WTC11 (cell line): Measurements from ENCODE around the genes PMF1, MEF2D and CRABP2.

- PRO-cap = no peak
These were observed 12.7 kb upstream of the ARHGEF2 start for GRCh38 chr1:155990981-155991425.

GRCh38 chr1:156011192-156011445 lies 9.6 kb downstream of the SSR2 start:
- PRO-cap = no peak

- PRO-cap = no peak
These were observed 12.0 kb downstream of the UBQLN4 start for GRCh38 chr1:156041613-156041985.

GRCh38 chr1:156075592-156076321 lies 6.5 kb downstream of the MEX3A start:
- PRO-cap = no peak

DNA sequence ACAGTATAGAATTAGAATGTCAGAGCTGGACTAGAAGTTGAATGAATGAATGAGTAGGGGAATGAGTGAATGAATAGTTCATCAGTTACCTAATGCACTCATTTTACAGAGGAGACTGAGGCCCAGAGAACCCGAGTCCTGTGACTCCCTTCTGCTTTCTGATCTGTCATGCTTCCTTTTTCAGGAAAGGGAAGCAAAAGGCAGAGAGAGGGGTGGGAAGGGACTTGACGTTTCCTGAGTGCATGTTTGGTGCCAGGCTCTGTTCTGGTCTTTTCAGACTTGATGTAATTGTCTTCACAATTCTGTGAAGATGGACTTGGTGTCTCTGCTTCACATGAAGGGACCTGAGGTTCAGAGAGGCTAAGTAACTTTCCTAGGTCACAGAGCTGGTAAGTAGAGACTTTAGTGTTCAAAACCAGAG lies 7.9 kb upstream of the MEX3A start:
- PRO-cap = no peak

DNA sequence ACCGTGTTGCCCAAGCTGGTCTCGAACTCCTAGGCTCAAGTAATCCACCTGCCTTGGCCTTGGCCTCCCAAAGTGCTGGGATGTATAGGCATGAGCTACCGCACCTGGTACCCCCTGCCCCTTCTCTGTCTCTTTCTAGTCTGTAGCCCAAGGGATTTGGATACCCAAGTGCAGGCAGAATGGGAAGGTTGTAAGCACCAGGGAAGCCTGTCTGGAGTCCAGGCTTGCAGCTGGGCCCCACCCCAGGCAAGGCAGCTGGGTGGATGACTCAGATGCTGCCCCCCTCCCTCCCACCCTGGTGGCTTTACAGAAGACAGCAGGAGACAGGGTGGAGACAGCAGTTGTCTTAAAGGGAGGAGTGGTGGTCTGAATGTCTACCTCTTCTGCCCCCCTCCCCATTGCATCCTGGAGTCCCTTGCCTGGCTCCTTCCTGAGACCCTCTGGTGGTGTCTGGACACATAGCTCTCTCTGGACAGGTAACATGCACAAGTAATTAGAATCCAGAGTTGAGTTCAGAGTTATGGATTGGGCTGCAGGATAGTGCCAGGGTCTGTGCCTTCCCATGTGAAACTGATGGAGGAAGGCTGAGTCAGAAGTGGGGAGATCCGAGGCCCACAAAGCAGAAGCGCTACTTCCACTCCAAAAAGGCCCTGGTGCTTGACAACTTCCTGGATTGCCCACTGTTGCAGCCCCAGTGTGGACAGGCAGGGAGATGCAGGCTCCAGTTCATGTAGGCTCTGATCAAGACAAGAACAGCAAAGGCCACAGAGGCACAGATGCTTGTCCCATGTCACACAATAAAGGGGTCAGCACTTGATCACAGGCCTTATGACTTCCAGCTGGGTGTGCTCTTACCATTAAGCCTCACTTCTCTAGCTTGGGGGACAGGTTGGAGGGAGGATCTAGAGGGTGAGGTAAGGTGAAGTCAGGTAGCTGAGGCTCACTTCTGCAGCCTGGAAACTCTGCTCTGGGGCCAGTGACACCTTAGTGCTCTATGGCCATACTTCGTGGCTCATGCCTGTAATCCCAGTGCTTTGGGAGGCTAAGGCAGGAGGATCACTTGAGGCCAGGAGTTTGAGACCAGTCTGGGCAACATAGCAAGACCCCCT lies 5.3 kb downstream of the LMNA start:
- PRO-cap = no peak

- PRO-cap = no peak
These were observed 18.0 kb downstream of the LMNA start for GRCh38 chr1:156132563-156132869.

GRCh38 chr1:156182391-156182720 lies 11.5 kb upstream of the SLC25A44 start:
- PRO-cap = unidirectional peak, minus-strand start at chr1:156182607

DNA sequence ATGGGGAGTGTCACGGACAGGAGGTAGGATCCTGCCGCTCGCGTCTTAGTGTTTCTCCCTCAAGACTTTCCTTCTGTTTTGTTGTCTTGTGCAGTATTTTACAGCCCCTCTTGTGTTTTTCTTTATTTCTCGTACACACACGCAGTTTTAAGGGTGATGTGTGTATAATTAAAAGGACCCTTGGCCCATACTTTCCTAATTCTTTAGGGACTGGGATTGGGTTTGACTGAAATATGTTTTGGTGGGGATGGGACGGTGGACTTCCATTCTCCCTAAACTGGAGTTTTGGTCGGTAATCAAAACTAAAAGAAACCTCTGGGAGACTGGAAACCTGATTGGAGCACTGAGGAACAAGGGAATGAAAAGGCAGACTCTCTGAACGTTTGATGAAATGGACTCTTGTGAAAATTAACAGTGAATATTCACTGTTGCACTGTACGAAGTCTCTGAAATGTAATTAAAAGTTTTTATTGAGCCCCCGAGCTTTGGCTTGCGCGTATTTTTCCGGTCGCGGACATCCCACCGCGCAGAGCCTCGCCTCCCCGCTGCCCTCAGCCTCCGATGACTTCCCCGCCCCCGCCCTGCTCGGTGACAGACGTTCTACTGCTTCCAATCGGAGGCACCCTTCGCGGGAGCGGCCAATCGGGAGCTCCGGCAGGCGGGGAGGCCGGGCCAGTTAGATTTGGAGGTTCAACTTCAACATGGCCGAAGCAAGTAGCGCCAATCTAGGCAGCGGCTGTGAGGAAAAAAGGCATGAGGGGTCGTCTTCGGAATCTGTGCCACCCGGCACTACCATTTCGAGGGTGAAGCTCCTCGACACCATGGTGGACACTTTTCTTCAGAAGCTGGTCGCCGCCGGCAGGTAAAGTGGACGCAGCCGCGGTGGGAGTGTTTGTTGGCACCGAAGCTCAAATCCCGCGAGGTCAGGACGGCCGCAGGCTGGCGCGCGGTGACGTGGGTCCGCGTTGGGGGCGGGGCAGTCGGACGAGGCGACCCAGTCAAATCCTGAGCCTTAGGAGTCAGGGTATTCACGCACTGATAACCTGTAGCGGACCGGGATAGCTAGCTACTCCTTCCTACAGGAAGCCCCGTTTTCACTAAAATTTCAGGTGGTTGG lies at the start of gene PMF1:
TSS of gene PMF1 (plus strand) at position 693 of the 1,117 bp plus-strand sequence.
- PRO-cap = bidirectional peak, plus-strand start at position 693 of the sequence, minus-strand start at position 563 of the sequence; bidirectional peak, plus-strand start at position 1,015 of the sequence, minus-strand start at position 927 of the sequence

GRCh38 chr1:156238791-156238990 lies 3.3 kb upstream of the BGLAP start:
- PRO-cap = no peak

DNA sequence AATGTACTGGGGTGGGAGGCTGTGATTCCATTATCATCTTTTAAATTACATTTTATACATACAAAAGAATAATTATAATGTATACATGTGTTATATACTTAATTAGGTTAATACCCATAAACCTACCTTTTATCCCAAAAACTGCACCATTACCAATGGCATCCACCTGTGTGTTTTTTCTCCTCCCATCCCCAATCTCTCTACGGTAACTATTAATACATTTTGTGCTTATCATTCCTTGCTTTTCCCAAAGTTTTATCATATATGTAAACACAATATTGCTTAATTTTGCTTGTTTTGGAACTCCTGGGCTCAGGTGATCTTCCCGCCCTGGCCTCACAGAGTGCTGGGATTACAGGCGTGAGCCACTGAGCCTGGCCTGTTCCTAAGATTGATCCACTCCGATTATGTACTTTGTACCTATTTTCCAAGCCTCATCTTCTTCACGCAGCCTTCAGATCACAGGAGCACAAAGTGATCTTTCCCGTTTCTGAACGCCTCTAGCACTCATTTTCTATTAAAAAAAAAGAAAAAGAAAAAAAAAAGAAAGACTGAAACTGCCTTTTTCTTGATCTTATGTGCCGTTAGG lies 45.3 kb downstream of the MEF2D start:
- PRO-cap = no peak

GRCh38 chr1:156490079-156491244 lies 10.1 kb downstream of the MEF2D start:
- PRO-cap = unidirectional peak, plus-strand start at chr1:156490556

DNA sequence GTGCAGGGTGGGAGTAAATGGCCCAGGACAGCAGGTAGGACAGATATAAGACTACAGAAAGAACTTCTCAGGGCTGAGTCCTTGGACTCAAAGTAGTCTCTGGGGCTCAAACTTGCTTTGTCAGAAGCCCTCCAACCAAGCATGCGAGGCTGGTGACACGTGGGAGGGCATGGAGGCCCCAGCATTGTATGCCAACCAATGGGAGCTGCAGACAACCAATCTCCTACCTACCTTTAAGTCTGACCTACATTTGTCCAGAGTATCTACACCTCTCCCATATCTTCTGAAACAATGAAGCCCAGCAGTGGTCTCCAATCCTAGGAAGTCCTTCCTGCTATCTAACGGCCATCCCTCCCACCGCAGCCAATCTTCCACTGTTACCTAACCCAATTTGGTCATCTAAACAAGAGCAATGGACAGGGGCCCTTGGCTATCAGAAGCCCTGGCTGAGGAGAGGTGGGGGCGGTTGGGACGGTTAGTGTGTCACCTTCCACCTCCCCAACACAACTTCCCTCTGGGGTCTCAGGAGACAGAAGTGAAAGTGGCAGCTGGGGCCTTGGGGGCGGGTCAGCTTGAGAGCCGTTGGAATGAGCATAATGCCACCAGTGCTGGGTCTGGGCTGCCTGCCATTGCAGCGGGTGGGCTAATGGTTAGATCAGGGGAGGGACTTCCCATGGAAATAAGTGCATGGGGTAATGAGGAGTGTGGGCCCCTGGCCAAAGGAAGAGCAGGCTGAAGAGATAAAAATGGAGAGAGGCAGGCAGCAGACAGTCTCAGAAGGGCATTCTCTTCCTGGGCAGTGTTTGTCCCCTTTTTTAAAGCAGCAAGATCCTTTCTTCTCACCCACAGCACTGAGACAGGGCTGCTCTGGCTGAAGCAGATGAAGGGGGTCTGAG lies 8.1 kb downstream of the MEF2D start:
- PRO-cap = no peak

- PRO-cap = unidirectional peak, plus-strand start at chr1:156500480; bidirectional peak, plus-strand start at chr1:156501024, minus-strand start at chr1:156500775
These were observed at the start of gene MEF2D for GRCh38 chr1:156500228-156500855. Gene MEF2D (minus strand): TSS chr1:156500775.

GRCh38 chr1:156509576-156510230 lies 9.1 kb upstream of the MEF2D start:
- PRO-cap = no peak

GRCh38 chr1:156593766-156594419 lies 2.3 kb downstream of the NAXE start:
- PRO-cap = no peak

- PRO-cap = no peak
These were observed 11.7 kb downstream of the NES start for GRCh38 chr1:156665417-156665981.

DNA sequence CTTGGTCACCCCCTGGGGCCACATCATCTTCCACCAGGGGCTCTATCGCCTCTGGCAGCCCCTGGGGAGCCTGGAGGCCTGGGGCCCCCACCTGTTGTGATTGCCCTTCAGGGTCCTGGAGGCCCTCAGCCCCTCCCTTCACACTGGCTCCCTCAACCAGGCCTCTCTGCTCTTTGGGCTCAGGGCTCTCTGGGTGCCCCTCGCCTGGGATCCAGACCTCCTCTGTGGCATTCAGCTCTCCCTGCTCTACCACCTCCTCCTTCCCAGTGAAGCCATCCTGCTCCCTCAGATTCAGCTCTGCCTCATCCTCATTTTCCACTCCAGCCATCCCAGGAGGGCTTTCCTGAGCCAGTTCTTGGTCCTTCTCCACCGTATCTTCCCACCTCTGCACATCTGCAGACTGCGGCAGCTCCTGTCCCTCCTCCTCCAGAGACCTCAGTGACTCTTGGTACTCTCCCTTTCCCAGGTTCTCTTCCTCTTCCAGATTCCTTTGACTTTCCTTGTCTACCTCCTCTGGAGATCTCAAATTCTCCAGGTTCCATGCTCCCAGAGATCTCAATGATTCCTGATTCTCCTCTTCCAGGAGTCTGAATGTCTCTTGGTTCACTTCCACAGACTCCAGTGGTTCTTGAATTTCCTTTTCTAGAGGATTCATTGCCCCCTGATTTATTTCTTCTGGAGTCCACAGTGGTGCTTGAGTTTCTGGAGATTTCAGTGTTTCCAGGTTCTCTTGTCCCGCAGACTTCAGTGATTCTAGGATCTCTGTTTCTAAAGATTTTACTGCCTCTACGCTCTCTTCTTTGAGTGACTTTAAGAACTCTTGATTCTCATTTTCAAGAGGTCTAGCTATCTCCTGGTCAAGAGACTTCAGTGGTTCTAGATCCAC lies 6.0 kb downstream of the NES start:
- PRO-cap = no peak

DNA sequence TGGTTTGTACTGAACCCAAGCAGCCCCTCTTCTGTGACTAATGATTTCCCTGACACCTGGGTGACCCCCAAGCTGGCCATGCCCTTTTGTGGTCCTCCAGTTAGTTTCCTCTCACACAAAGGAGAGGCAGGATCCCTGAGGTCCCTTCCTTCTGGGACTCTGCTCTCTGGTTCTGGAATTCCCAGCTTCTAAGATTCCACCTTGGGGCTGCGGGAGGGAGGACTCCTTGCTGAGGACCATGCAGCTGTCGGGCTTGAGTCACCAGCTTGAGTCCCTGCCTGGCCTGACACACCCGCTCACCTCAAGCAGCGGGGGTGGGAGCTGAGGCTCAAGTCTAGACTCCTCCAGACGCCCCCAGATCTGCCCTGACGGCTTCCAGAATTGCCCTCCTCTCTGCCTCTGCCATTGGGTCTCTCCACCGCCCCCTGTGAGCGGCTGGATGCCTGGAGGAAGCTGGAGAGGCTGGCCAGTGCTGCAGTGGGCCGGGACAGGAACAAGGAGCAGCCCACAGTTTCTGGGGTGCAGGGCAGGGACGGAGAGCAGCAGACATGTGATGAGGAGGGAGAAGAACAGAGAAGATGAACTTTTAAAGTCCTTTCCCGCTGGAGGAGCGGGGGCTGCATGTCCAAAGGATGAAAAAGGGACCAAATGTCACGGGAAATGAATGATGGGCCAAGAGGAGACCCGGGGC lies 13.7 kb downstream of the CRABP2 start:
- PRO-cap = bidirectional peak, plus-strand start at position 469 of the sequence, minus-strand start at position 323 of the sequence

DNA sequence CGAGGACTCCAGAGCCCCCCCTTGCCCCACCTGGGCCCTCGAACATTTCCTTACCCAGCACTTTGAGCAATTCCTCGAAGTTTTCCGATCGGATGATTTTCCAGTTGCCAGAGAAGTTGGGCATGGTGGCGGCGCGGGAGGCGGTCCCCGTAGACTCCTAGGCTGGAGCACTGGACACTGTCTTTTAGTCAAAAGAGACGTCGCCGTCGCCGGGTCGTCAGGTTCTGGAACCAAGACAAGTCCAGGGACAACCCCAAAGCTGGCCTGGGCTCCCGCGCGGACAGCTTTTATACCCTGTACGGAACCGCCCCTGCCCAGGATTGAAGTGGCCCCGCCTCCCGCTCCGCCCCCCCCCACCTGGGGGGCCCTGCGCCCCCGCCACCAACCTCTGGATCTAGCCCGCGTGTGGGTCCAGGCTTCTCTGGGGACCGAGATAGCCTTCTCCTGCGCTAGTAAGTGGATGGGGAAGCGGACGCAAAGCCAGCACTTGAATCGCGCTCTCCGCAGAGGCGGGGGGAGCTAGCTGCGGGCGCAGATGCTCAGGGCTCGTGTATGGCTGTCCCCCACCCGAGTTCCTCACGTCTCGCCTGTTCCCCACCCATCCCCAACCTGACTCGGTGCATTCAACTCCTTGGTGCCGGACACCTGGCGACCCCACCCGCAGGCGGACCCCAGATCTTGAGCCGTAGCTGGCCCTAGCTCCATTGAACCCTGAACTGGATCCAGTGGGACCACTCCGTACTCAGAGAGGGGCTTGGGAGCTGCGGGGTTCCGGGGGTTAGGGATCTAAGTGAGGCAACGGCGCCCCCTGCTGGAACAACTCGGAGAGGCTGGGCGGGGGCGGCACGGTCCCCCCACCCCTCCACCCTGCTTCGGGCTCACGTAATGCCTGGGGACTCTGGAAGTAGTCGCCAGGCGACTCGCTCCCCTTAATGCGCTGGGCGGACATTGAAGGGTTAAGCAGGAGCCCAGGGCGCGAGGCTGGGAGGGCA lies at the start of gene CRABP2:
TSS of gene CRABP2 (minus strand) at position 261 of the 992 bp plus-strand sequence.
- PRO-cap = bidirectional peak, plus-strand start at position 397 of the sequence, minus-strand start at position 261 of the sequence; bidirectional peak, plus-strand start outside the sequence, minus-strand start at position 718 of the sequence